HT-29 (cell line): ENCODE data around the genes CYP8B1, TOPAZ1, ZNF35 and ZNF501.

DNA sequence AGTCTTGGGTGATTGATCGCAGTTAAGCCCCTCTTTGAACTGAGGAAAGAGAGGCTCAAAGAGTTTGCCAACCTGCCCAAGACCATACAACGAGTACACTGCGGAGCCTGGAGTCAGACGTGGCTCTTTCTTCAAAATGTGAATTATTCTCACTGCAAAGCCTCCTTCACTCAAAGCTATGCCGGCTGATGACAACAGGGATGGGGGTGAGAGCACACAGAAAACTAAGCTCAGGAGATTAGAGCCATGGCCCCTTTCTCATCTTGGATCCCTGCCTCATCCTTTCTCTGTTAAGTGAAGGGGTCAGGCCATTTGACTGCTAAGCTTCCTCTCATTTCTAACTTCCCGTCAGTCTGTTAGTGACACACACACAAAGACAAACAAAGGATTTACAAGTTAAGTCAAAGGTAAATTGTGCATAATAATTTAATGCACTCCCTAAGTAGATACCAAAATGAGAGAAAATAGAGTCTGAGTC lies 1.1 kb downstream of the SS18L2 start:
- RAMPAGE, long total RNA, result no peak

DNA sequence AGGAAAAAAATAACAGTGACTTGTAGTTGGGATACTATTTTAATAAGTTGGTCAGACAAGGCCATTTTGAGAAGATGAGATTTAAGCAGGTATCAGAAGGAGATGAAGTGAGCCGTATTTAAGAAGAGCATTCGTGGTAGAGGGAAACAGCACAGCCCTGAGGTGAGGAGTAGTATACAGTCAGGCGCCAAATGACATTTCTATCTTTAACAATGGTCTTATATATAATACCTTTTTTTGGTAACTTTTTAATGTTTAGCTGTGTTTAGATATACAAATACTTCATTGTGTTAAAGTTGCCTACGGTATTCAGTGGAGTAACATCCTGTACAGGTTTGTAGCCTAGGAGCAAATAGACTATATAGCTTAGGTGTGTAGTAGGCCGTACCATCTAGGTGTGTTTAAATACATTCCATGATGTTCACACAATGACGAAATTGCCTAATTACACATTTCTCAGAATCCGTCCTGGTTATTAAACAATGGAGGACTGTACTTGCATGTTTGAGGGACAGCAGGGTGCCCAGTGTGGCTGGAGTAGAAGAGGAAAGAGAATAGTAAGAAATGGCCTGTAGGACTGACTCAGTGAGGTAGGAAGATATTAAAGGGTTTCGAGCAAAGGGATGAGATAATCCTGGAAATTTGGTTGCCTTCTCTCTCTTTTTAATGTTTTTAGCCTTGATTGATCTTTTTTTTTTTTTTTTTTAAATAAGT lies 1.6 kb downstream of the NKTR start:
- RAMPAGE, long total RNA, result no peak

DNA sequence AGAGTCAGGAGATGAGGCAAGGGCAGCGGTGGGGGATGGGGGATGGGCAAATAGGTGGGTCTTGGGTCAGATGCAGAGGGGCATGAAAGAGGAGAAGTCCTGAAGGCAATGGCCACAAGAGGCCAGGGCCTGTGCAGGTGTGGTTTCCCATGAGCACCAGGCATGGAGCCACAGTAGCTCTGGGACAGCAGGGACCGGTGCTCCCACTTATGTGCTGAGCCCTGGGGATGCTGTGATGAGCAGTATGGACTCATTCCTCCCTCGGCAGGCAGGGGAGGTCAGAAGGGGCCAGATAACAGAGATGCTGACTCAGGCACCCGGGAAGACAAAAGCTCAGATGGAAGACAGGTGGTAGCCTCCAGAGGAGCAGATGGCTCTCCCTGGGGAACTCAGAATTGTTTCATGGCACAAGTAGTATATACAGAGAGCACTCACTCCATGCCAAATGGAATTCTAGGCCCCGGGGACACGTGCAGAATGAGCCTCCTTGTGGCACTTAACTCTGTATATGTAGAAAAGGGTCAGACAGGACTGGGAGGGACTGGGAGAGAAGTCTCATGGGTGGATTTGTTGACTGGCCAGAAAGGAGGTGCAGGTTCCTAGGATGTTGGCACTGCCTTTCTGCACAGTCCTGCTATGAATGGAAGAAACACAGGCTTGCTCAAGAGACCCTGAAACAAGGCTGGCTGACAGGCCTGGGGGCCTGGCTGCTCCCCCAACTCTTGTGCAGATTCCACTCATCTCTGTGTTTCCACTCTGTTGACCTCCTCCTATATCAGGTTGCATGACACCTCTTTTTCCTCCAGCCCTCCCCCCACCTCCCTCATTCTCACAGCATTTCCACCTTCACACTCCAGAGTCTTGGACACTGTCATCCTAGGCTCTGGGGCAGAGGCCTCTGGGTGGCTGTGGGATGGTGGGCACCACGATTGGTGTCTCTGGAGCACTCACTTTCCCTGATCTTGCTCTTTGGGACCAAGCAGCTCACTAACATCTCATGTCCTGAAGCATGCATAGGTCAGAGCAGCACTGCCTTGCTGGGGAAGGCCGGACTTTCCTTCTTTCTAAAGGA lies 14.5 kb downstream of the ZBTB47 start:
- RAMPAGE, long total RNA, result no peak

DNA sequence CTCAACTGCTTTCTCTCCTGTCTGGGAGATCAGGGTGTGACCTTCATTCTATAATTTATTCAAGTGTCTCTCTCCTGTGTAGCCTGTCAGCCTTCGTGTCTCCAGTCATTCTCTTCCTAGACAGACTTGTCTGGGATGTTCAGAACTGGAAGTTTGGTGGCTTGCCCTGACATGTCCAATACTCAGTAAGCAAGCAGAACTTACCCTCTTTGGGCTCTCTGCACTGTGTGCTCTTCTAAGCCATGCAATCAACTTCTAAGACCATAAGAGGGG lies 14.1 kb downstream of the ACKR2 start:
- RAMPAGE, long total RNA, result no peak

- RAMPAGE, long total RNA, result no peak
Observed at GRCh38 chr3:42872592-42873174, 3.0 kb downstream of the CYP8B1 start.

- RAMPAGE, long total RNA, result no peak
Observed at GRCh38 chr3:42873512-42874605, 1.8 kb downstream of the CYP8B1 start.

GRCh38 chr3:42875725-42876411 lies at the start of gene CYP8B1:
Gene CYP8B1, minus strand, starts transcription at chr3:42875879.
- RAMPAGE, long total RNA, result no peak

DNA sequence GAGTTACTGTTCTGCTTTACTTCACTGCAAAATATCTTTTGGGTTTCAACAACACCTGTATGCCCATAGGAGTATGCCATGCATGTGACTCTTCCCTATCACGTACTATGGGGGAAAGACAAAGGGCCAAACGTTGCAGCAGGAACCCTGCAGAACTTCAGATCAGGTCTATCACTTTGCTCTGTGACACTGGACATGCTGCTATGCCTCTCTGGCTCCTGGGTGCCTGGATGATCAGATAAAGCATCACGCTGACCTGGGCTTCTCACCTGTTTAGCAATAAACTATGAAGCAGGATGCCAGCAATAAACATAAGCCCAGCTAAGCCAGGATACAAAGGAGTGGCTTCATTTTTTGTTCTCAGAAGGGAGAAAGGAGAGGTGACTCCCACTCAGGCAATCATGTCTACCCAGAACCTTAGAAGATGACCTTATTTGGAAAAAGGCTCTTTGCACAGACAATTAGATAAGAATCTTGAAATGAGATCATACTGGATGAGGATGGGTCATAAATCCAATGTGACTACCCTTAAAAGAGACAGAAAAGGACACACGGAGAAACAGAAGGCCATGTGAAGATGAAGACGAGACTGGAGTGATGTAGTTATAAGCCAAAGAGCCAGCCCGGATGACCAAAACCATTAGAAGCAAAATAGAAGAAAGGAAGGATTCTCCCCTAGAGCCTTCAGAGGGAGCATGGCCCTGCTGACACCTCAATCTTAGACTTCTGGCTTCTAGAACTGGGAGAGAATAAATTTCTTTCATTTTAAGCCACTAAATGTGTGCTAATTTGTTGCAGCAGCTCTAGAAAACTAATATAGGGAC lies 19.2 kb downstream of the POMGNT2 start:
- RAMPAGE, long total RNA, result no peak

- RAMPAGE, long total RNA, result no peak
Observed at GRCh38 chr3:43215242-43215777, 71.0 kb upstream of the SNRK start.

DNA sequence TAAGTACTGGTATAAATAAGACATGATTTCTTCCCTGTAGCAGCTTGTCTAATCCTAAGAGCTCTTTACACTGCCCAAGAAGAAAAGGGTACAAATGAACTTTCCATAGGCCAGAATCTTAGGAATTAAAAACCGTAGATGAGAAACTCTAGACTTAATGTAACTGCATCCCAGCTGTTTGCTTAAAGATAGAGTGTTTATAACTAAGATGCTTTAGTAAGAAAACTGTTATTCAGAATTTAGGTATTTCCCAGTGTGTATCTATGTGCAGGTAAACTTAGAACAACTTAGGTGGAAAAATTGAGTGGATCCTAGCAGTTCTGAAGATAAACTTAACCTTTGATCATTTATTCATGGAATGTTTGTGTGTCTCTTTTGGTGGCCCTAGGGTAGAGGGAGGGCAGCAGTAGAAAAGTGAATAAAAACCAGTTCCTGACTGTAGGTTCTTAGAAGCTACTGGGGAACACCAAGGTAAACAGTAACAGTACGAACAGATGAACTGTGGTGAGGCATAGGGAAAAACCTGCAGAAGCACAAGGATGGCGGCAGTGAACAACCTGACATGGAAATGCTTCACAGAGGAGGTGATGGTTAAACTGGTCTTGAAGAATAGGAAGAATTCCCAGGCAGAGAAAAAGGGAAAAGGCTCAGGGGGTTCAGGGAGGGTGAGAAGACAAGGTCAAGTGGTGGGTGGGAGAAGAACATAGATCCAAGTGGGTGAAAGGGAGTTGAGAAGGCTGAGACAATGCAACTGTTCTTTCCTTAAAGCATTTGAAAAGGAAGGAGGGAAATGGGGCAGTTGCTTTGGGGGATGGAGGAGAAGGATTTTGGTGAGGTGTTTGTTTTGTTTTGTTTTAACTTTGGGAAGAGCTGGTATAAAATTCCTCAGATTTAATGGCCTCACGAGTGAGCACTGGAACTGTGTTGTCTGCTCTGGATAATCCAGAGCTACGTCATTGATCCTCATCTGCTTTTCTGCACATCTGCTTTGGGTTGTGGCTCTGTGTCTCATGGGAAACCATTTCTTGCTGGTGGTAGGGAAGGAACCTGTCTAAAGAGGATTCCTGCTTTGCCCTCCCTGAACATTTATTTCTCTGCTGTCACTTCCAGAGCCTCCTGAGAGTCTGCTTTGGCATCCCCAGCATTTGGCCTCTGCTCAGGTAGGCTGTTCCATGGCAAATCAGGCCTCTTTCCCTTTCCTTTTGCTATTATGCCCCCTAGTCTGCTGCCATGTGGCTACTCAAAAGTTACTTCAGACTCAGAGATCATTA lies 2.7 kb downstream of the SNRK start:
- RAMPAGE, long total RNA, result no peak

- RAMPAGE, long total RNA, result no peak
Observed at GRCh38 chr3:43346880-43347499, 60.6 kb downstream of the SNRK start.

DNA sequence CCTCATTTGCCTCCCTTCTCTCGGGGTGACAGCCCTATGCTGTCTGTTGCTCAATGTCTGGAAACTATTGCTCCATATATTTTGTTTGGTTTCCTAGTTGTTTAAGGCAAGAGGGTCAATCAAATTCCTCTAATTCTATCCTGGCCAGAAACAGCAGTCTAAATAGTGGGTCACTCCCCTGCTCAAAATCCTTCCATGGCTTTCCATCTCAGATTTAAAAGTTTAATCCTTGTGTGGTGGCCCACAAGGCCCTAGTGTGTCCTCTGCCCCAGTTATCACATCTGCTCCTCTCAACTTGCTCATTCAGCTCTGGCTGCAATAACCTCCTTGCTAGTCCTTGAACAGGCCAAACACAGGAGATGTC lies 67.8 kb downstream of the SNRK start:
- RAMPAGE, long total RNA, result no peak

DNA sequence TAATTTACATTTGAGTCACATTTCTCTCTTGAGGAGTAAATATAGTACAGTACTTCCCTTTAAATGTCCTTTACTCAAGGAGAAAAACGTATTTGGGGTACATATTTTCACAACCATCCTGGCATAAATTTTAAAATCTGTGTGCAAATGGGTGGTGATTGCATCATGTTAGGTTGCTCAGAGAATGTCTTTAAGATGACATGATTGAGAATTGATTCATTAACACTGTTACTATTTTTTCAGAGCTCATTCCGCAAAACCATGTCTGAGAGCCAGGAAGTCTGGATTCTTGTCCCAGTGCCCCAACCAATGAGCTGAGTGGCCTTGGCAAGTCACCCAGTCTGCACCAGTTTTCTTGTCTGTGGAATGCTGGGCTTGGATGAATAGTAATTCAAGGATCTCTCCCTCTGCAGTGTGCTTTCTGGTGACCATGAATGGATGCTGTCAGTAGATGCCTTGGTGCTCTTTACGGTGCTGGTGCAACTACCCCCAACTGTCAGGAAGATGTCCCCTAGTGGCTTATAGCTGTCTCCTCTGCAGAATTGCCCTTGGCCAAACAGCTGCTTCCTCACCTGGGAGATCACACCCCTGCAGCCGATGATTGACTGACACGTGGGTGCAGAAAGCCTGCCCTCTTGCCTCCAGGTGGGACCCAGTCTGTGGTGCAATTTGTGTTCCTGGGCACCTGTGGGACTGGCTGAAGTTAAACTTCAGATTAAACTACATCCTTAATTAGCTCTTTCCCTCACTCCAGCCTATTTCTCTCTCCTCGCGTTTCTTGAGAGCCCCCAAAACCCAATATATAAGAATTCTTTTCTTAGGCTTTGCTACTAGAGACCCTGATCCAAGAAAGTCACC lies 43.1 kb downstream of the ABHD5 start:
- RAMPAGE, long total RNA, result no peak

- RAMPAGE, long total RNA, result no peak
Observed at GRCh38 chr3:43994773-43995516, 246.7 kb upstream of the TOPAZ1 start.

GRCh38 chr3:44241704-44242249 lies at the start of gene TOPAZ1:
Gene TOPAZ1, plus strand, starts transcription at chr3:44241886.
- RAMPAGE, long total RNA, result no peak

DNA sequence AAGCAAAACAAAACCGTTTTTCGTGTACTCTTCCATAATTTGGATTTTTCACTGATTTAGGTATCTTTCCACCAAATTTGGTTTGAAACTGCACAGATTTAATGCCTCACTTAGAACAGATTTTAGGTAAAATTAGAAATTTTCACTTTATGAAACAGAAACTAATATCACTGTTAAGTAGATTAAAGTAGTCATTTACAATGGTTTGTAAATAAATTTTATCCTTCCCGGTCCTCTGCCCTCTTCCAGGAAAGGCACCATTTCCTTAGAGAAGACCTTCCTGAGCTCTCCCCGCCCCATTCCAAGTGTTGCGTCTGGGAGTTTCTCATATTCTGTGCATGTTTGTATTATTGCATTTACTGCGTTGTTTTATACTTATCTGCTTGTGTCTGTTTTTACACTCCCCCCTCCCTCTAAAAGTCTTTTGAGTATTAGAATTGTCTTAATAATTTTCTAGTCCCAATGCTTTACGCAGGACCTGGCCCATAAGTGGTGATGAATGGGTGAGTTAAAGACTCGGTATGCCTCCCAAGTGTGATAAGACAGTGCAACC lies 948 bp downstream of the TCAIM start:
- RAMPAGE, long total RNA, result no peak

GRCh38 chr3:44340061-44340434 lies 1.5 kb downstream of the TCAIM start:
- RAMPAGE, long total RNA, result no peak

DNA sequence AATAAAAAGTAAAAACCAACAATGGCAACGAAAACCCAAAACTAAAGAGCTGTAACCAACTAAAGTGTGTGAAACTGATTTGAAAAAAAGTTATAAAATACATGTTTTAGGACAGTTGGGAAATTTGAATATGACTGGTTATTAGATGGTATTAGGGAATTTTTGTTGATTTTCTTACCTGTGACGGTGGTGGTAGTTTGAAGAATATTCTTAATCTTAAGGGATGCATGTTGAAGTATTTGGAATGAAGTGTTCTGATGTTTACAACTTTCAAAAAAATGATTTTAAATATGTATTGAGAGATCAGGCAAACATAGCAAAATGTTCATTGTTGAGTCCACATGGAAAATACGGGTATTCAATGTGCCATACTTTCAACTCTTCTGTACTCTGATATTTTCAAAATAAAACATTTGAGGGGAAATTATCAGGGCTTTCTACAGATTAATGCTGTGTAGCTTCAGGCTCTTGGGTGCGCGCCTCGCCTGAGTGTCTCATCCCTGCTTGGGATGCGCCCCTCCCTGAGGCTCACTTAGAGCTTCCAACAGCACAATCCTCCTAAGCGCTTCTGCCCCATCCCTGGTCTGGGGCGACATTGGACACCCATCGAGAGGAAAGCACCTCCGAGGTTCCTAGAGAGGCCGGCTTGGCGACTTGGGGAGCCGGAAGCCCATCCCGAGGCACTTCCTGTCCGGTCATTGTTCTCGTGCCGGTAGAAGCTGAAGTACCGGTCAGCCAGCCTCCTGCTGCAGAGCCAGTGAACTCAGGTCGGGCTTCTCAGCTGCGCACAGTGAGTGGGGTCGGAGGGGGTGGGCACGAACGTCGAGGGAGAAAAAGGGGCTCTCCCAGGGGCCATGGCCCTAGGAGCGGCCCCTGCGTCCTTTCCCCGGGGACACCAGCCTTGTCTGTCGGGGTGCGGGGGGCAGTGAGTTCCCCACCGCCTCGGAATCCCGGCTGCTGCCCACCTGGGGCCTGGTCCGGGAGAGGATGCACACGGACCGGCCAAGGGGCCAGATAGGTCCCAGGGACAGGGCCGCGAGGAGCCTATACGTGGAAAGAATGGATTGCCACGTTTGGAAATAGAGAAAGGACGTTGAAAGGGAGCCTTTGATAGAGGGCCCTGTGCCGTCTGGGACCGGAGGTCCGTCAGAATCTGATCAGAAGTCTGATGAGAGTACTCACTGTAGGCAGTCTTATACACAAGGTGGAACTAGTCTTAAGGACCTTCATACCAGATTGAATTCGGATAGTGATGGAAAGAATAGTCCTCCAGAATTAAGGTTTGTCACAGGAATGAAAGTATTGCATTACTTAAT lies at the start of gene ZNF35:
ZNF35 (plus strand) TSS at position 688 of the 1,316 bp plus-strand sequence.
- RAMPAGE, long total RNA, result start-site peak on the plus strand centred at position 691 of the sequence, 22 bp wide, 29 and 10 reads in 2 replicates

DNA sequence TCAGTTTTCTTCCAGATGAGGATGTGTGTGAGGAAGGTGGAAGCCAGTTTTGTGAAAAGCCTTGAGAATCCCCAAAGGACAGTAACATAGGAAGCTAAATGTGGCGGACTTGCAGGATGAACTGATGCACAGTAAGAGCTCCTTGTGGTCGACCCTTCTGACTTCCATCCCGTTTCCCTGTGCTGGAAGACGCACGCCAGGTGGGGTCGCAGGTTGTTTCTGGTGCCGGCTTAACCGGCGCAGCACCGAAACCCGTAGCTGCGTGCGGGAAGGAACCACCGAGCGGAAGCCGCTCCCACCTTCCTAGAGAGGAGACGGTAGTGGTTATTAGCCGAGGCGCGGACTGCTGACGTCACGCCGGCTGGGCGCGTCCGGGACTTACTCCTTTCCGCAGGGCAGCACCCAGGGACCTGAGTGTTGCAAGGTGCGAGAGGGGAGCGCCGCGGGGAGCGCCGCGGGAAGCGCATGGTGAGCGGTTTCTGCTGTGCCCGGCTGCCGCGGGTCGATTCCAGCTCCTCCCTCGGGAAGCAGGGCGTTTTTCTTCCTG lies at the start of gene ZNF501:
ZNF501 (plus strand) TSS at position 381 of the 547 bp plus-strand sequence.
- RAMPAGE, long total RNA, result no peak

- RAMPAGE, long total RNA, result no peak
Observed at GRCh38 chr3:44966709-44967226, 9.2 kb downstream of the ZDHHC3 start.